Measurements from ENCODE around the genes PRX, SERTAD1, SPTBN4, ACTMAP and CYP2A7.

GRCh38 chr19:40413080-40414008 is at the start of gene PRX:
PRX (minus strand) TSS chr19:40413378.
- RAMPAGE, long total RNA: no peak
- RRBS: 28% methylated on average over 2 of the region's 22 CpGs

- RAMPAGE, long total RNA: no peak
- RRBS: no CpG with 5 or more reads among the region's 9 CpGs
Measured at GRCh38 chr19:40423830-40424547, 1.8 kb downstream of the SERTAD1 start.

DNA sequence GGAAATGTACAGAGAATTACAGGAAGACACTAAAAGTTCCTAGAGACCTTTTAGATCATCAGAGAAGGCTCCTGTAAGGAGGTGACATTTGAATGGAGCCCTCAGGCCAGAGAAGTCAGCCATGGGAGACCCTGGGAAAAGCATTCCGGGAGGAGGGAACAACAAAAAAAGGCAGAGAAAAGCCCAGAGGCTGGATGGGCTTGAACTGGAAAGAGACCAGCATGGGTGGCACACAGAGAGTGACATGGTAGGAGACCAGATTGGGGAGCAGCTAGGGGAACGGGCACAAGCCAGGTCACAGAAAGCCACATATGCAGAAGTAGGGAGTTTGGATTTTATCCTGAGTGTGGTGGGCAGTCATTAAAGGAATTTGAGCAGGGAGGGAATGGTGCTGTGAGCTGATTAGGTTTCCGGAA is 1.2 kb downstream of the SERTAD1 start:
- RAMPAGE, long total RNA: no peak
- RRBS: no CpG with 5 or more reads among the region's 3 CpGs

GRCh38 chr19:40425282-40426215 is at the start of gene SERTAD1:
SERTAD1 (minus strand) TSS chr19:40425992.
- RAMPAGE, long total RNA: start-site peak on the minus strand at chr19:40425992-40426019, 60 and 64 reads in 2 replicates
- RRBS: 2% methylated on average over 37 of the region's 86 CpGs

DNA sequence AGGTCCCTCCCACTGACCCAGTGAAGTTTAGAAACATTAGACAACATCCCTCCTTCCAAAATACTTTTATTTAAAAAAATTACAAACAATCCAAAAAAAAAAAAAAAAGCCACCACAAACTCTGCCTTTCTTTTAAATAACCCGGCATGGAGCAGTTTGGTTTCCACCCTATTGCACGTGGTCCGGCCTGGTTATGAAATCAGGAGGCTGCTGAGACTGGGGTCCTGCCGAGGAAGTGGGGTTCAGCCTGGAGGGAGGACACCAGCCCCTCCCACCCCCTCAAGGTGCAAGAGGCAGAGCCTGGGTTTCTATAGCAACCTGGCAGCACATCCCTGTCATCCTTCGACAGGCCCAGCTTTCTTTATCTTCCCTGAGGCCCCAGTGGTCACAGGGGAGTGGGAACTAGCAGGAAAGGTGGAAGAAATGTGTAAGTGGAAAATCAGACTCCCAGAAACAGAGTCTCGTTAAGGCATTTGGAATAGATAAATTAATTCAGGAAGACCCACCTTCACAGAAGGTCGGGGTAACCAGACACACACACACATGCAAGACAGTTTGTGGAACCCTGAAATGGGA is 3.3 kb downstream of the SERTAD3 start:
- RAMPAGE, long total RNA: no peak
- RRBS: no CpG with 5 or more reads among the region's 7 CpGs

DNA sequence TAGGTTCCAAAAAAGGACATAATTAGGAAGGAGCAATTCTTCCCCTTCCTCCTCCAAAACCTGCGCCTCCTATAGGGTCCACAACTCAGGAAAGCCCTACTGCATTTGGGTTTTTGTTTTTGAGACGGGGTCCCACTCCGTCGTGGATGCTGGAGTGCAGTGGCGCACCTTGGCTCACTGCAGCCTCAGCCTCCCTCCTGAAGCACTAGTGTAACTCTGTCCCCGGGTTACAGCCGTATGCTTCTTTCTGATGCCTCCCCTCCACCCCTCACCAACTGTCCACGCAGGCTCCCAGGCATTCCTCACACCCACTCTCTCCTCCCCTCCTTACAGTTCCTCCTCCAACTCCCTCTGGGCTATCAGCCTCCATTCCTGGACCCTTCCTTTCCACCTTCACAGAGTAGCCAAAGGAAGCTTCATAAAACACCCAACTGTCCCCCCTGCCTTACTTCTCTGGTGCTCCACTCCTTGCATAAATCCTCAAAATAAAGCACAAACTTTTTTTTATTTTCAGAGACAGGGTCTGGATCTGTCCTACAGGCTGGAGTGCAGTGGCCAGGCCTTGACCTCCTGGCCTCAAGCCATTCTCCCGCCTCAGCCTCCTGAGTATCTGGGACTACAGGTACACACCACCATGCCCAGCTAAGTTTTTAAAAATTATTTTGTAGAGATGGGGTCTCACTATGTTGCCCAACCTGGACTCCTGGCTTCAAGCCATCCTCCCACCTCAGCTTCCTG is 2.3 kb upstream of the SERTAD3 start:
- RAMPAGE, long total RNA: no peak
- RRBS: no CpG with 5 or more reads among the region's 9 CpGs

DNA sequence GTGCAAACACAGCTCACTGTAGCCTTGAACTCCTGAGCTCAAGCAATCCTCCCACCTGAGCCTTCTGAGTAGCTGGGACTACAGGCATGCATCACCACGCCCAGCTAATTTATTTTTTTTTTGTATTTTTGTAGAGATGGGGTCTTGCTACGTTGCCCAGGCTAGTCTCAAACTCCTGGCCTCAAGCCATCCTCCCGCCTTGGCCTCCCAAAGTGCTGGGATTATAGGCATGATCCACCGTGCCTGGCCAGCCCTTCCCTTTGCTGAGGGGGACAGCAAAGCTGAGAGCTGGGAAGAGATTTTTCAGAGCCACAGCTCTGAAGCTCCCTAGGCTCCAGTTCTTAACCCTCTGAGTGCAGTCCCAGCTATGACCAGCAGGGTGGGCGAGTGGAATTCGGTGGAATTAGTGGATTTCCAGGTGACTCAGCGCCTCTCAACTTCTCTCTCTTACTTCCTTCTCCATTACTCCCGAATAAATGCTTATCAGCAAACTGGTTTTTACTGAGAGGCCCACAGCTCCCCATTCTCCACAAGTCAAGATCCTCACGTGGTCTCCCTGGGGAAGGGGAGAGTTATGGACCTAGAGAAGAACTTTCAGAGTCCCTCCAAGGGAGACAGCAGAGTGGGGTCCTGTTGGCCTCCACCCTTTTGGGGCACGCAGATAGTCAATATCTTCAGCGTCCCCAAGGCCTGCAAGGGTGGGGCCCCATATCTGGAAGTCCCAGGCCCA is 1.2 kb downstream of the BLVRB start:
- RAMPAGE, long total RNA: no peak
- RRBS: no CpG with 5 or more reads among the region's 11 CpGs

DNA sequence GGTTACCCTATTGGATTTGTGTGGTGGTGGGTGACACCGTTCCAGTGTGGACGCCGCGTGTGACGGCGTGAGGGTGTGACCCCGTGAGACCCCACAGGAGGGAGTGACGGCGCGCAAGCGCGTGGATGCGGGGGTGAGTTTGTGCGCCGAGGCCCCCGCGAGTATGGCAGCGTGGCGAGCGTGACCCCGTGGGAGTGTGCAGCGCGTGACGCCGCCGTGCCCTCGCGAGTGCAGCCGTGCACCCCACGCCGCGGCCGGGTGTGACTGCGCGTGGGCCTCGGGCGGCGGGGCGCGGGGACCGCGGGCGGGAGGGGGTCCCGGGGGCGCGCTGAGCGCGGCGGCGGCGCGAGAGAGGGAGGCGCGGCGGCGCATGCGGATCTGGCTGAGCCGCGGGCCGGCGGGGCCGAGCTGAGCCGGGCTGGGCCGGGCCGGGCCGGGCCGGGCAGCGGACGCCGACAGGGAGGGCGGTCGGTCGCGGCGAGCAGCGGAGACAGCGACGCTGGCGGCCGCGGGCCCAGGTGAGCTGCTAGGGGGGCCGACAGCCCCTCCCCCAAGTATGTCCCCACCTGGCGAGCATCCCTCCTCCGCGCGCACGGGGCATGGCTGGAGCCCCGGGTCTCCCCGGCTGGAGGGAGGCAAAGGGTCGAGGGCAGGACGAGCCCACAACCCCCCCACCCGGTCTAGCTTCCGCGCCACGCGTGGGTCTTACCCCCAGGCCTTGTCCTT is at the start of gene SPTBN4:
TSS of gene SPTBN4 (plus strand) at position 214 of the 726 bp plus-strand sequence.
- RAMPAGE, long total RNA: no peak
- RRBS: 1% methylated on average over 31 of the region's 96 CpGs

DNA sequence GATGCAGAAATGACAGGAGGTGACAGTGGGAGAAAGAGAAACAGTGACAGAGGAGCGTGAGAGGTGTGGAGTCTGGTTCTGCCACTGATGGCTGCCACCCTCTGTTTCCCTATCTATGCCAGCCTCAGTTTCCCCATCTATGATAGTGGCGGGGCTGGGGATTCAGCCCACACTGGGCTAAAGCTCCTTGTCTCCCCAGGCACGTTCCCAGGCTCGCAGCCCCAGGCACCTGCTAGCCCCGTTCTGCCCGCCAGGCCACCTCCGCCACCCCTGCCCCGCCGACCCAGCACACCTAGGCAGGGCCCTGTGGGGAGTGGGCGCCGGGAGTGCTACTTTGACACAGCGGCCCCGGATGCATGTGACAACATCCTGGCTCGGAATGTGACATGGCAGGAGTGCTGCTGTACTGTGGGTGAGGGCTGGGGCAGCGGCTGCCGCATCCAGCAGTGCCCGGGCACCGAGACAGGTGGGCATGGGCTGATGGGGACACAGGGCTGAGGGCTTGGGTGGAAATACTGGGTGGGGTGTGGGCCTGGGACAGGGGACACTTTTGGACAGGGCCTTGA is 21.1 kb downstream of the LTBP4 start:
- RAMPAGE, long total RNA: no peak
- RRBS: no CpG with 5 or more reads among the region's 18 CpGs

- RAMPAGE, long total RNA: no peak
- RRBS: no CpG with 5 or more reads among the region's 6 CpGs
Measured at GRCh38 chr19:40650565-40651131, 39.8 kb downstream of the NUMBL start.

- RAMPAGE, long total RNA: no peak
- RRBS: no CpG with 5 or more reads among the region's 17 CpGs
Measured at GRCh38 chr19:40702358-40703019, 12.0 kb upstream of the NUMBL start.

DNA sequence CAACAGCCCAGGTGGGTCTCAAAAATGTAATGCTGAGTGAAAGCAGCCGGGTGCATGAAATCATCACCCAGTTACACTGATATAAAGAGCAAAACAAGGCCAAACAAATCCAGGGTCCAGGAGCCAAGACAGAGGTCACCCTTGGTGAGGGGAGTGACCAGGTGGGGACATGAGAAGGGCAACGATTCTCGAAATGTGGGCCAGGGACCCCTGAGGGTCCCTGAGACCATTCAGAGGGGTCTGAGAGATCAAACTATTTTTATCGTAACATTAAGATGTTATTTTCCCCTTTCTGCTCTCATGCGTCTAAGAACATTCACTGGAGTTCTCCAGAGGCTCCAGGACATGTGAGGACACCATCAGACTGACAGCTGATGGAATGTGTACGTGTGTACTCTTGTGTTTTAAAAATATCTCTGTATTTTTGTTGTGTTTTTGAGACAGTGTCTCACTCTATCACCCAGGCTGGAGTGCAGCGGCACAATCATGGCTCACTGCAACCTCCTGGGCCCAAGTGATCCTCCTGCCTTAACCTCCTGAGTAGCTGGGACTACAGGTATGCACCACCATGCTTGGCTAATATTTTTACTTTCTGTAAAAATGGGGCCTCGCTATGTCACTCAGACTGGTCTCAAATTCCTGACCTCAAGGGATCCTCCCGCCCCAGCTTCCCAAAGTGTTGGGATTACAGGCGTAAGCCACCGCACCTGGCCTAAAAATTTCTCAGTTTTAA is 10.5 kb downstream of the COQ8B start:
- RAMPAGE, long total RNA: no peak
- RRBS: no CpG with 5 or more reads among the region's 11 CpGs

- RAMPAGE, long total RNA: start-site peak on the minus strand at chr19:40750441-40750507, 118 and 127 reads in 2 replicates
- RRBS: 1% methylated on average over 14 of the region's 38 CpGs
Measured at GRCh38 chr19:40750035-40750784, at the start of gene ACTMAP. ACTMAP (minus strand) TSS chr19:40750477.

GRCh38 chr19:40802626-40803340 is 3.8 kb downstream of the EGLN2 start:
- RAMPAGE, long total RNA: no peak
- RRBS: 27% methylated on average over 4 of the region's 13 CpGs

DNA sequence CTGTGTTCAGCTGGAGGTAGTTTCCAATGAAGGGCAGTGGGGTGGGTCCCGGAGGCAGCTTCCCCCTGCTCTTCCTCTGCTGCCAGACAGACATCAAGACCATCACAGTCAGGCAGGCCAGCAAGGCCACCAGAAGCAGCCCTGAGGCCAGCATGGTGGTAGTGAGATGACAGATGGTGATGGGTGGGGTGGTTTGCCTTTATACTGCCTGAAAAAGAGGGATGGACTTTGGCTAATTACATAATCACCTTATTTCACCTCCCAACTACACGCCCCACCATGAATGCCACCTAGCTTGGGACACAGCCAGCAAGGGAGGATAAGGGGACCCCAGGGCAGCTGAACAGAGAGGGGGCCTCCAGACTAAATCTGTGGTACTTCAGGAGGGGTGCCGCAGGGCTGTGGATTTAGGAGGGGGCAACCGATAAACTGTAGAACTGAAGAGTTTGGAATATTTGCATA is at the start of gene CYP2A7:
TSS of gene CYP2A7 (minus strand) at position 175 of the 462 bp plus-strand sequence.
- RAMPAGE, long total RNA: no peak
- RRBS: no CpG with 5 or more reads among the region's 4 CpGs

DNA sequence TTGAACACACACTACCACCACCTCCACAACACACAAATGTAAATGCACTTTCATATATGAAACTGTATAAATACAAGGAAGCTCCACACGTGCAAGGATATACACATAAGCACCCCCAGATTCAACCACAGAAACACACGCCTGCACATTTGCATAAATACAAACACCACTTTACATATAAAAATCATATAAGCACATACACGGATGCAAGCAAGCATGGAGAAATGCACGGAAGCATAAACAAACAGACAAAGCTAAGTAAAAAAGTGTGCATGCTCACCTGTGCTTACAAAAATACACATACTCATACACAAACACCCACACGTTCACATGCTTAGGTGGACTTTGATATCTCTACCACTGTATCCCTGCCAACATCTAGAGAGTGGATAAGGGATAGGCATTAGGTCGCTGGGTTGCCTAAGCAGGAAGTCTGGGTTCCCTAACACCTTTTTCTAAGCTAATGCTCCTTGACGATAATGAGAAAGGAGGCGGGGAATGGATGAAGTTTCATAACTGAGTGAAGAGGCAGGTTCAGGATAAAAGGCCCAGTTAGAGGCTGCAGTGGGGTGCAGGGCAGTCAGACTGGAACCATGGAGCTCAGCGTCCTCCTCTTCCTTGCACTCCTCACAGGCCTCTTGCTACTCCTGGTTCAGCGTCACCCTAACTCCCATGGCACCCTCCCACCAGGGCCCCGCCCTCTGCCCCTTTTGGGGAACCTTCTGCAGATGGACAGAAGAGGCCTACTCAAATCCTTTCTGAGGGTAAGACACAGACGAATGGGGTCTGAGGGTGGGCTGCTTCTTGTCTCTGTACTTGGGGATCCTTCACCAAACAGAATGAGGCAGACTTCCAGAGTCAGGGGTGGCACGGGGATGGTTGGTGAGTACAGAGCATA is 41.9 kb upstream of the CYP2A7 start:
- RAMPAGE, long total RNA: no peak
- RRBS: no CpG with 5 or more reads among the region's 13 CpGs

- RAMPAGE, long total RNA: no peak
- RRBS: no CpG with 5 or more reads among the region's 37 CpGs
Measured at GRCh38 chr19:41090014-41090578, 1.8 kb downstream of the CYP2A13 start.

DNA sequence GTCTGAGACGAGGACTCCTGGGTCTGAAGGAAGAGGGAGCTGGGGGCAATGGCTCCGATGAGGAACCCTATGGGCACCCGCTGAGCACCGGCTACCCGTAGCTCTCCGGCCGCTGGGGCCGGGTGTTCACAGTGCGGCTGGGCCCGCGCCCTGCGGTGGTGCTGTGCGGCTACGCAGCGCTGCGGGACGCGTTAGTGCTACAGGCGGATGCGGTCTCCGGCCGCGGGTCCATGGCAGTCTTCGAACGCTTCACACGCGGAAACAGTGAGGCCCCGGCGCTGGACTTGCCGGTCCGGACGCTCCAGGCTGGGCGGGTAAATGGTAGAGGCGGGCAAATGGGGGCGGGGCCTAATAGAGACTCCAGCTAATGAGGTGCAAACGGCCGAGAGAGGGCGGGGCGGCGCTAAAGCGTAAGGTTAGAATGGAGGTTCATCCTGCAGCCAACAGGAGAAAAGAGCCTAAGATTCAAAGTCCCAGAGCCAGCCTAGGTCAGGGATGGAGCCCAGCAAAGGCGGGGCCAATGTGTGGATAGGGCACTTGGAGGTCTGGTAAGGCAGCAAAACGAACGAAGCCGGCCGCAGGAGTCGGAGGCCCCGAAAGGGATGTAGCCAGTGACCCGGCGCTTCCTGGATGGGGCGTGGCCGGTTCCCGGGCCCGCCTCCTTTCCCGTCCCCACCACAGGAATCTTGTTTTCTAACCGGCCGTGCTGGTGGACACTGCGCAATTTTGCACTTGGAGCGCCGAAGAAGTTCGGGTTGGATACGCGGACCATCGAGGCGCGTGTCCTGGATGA is 21.3 kb downstream of the CYP2F1 start:
- RAMPAGE, long total RNA: no peak
- RRBS: under 1% methylated on average over 9 of the region's 66 CpGs

DNA sequence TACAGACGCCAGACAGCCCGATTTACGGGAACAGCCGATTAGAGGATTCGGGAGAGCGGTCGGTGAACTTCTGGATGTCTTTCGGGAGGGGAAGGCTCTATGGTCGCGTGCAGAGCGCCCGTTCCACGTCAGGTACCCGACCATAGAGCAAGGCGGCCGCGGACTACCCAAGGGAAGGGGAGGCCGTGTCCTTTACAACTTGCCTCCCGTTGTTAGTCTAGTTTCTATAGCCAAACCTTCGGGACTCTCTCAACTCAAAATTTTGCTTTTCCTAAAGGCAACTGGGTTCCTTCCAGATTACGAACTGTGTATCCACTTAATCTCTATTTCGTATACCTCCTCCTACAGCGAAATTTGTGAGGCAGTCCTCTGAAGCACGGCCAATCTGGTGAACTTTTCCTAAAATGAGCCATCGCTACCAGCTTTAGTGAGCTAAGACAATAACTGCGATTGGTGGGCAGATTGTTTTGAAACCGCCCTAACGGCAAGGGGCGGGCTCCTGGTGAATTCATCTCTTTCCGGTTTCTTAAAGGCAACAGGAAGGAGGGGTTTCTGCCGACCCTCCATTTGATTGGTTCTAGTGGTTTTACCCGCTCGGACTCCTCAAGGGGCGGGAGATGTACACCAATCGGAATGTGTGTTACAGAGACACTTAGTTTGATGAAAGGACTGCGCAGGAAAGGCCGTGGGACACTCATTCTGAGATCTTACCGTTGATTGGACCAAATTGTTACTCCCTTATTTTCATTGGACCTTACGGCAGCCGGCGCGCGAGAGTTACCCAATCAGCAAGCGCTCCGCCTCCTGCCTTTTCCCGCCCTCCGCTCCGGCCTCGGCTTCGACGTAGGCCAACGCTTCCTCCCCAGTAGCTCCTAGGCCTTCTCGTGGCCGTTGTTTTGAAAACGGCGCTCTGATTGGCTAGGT is 558 bp upstream of the HNRNPUL1 start:
- RAMPAGE, long total RNA: no peak
- RRBS: under 1% methylated on average over 15 of the region's 56 CpGs

- RAMPAGE, long total RNA: no peak
- RRBS: no CpG with 5 or more reads among the region's 3 CpGs
Measured at GRCh38 chr19:41304472-41305137, 5.4 kb upstream of the CCDC97 start.

All from kidney epithelial cell (primary cell).